Measurements from ENCODE around the genes NABP2, SLC39A5, CS, SDR9C7 and NAB2.

DNA sequence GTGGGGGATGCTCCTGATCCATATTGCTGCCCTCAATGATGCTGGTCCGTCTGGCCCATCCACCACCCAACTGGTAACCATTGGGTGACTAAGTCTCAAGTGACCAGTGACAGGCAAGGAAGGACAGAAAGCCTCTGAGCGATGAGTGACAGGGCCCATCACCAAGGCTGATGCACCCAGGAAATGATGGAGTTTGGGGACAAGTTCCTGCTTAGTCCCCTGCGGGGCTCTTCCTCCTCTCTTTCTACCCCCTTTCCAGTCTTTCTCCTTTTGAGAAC lies 2.6 kb upstream of the MMP19 start:
- PRO-cap = no peak
- RRBS = no CpG with 5 or more reads among the region's 3 CpGs

DNA sequence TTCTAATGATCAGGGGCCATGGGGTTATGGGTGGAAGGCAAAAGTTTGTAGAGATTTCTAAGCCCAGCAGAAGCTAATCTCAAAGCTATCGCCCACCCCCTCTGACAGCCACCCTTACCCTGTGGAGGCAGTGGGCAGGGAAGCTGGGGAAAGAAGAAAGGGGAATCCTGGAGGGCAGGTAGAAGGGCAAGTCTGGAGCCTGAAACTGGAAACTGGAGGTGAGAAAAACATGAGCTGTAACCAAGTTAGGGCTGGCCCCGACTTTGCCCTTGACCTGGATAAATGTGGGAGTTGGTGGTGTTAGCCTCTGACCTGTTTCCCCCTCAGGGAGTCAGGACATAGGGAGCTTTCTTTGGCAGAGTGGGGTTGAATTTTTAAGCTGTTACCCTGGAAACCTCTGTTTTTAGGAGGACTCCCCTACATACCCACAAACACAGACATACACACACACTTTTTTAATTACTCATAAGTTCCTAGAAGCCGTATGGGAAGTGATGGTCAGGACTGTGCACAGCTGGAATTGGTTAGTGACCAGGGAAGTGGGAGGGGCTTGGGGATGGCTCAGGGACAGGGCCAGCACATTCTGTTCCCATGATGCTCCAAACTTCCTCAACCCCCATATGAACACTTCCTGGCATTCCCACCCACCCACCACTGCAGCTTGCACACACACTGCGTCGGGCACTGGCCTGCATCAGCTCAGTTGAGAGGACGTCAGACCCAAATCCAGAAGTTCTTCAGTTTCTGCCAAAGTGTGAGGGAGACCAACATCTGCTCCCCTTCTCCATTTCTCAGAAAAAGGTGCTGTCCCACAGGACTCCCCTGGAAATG lies 5.0 kb upstream of the MMP19 start:
- PRO-cap = bidirectional peak, plus-strand start at position 670 of the sequence, minus-strand start at position 457 of the sequence
- RRBS = no CpG with 5 or more reads among the region's 6 CpGs

GRCh38 chr12:56024564-56025108 lies 3.8 kb downstream of the IKZF4 start:
- PRO-cap = no peak
- RRBS = no CpG with 5 or more reads among the region's 7 CpGs

DNA sequence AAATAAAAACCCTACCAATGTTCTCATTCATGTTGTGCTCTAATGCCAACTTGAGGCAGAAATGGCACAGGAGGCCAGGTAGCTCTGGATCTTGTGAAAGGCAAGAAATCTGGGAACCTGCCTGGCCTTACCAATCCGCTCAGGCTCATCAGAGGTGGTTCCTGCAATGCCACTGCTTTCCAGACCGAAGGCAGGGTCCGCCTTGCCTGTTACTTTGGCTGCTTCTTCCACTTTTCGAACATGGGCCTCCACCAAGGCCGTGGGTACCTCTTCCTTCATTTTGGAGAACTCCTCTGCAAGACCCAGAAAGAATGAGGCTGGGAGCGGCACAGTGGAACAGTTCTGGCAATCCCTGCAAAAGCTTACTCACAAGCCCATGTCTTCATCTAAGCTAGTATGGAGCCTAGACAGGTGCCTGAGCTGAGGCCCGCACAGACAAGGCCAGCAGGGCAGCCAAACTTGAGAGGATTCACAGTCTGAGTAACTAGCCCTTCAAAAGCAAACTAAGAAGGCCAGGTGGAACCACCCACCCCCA lies 13.0 kb downstream of the MYL6 start:
- PRO-cap = no peak
- RRBS = no CpG with 5 or more reads among the region's 7 CpGs

DNA sequence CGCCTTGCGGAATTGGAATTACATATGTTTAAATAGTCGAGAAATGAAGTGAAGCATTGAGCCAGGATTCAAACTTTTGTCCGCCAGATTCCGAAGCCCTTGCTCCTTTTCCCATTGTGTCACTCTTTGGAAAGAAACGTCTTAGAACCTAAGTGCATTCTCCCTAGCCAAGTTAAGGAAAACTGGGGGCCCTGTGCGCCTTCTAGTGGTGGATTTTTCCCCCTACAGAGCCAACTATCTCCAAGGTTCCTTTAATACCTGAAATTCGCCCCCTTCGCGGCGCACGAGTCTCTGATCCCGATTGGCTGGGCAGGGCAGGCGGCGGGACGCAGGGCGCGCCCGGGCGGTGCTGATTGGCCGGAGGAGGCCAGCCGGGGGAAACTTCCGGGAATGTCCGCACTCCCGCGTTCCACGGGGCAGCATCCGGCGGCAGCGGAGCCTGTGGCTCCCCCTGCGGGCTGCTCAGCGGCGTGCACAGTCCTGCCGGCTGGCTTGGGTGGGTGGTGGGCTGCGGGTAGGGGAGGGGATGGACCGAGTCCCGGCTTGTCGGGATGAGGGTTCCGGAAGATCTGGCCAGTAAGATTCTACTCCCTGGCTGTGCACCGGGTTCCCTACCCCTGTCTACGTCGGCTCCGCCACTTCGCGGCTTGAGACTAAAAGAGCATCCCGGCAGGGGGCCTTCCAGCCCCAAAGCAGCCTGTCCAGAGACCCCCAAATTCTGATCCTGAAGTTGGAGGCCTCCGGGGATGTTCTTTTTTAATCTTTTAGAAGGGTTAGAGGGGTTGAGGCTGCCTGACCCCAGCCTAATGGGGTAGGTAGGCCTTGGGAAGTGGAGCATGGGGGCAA lies at the start of gene NABP2:
TSS of gene NABP2 (plus strand) at position 397 of the 846 bp plus-strand sequence.
- PRO-cap = bidirectional peak, plus-strand start at position 399 of the sequence, minus-strand start at position 174 of the sequence
- RRBS = 3% methylated on average over 22 of the region's 47 CpGs

DNA sequence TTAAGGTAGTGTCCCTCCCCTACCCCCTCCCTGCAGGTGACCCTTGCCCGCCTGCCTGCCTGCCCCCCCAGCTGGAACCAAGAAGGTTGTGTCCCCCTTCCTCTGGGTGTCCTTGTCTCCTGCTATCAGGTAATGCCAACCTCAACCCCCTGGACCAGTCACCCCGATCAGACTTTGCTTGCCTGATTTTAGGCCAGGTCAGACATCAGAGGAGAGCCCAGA lies at the start of gene SLC39A5:
TSS of gene SLC39A5 (plus strand) at position 58 of the 222 bp plus-strand sequence.
- PRO-cap = no peak
- RRBS = no CpG with 5 or more reads among the region's 2 CpGs

DNA sequence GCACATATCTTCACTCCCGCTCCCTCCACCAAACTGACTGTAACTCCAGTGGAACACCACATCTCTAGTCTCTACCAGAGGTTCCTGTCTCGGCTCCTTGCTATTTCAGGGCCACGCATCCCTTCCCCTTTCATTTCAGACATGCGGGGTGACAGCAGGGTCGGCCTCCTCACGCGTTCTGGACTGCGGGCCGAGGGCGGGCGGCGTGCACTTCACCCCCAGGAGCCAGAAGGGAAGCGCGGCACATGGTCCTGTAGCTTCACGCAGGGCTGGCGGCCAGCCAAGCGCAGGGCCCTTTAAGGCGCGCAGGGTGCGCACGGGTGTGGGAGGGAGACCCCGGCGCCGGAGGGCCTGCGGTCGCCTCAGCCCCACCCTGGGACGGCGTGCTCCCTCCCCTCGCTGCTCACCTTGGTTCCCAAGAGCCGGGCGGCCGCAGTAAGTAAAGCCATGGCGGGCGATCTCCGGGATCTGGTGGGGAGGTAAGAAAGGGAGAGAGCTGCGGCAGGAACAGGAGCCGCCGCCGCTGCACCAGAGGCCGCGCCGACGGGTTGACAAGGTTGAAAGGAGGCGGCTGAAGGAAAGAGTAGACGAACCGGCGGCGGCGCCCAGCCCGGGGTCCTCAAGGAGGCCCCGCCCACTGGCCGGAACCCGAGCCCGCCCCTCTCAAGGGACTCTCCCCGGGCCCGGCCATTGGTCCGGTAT lies at the start of gene CS:
TSS of gene CS (minus strand) at position 578 of the 702 bp plus-strand sequence.
- PRO-cap = bidirectional peak, plus-strand start at position 323 of the sequence, minus-strand start at position 227 of the sequence; bidirectional peak, plus-strand start outside the sequence, minus-strand start at position 639 of the sequence
- RRBS = 2% methylated on average over 12 of the region's 57 CpGs

DNA sequence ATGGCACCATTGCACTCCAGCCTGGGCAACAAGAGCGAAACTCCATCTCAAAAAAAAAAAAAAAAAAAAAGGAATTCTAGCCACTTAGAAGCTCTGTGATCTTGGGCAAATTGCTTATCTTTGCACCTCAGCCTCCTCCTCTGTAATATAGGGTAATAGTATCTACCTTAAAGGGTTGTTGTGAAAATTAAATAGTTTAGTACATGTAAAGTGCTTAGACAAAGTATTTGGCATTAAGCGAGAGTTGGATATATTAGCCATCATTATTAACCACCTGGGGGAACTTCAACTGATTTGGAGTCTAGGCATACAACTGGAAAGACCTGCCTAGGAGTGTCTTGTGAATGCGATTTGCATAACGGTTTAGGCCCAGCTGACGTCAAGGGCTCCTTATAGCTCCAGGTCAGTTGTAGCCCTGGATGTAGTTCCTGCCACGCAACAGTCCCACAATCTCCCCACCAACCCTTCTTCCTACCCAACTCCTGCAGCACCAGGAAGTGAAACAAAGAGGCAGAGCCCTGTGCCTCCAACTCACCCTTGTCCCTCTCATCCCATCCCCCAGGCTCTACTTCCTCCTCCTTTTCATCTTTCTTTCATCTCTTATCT lies 2.2 kb upstream of the IL23A start:
- PRO-cap = no peak
- RRBS = no CpG with 5 or more reads among the region's 6 CpGs

- PRO-cap = no peak
- RRBS = no CpG with 5 or more reads among the region's 6 CpGs
Observed at GRCh38 chr12:56354433-56355057, 5.4 kb downstream of the STAT2 start.

DNA sequence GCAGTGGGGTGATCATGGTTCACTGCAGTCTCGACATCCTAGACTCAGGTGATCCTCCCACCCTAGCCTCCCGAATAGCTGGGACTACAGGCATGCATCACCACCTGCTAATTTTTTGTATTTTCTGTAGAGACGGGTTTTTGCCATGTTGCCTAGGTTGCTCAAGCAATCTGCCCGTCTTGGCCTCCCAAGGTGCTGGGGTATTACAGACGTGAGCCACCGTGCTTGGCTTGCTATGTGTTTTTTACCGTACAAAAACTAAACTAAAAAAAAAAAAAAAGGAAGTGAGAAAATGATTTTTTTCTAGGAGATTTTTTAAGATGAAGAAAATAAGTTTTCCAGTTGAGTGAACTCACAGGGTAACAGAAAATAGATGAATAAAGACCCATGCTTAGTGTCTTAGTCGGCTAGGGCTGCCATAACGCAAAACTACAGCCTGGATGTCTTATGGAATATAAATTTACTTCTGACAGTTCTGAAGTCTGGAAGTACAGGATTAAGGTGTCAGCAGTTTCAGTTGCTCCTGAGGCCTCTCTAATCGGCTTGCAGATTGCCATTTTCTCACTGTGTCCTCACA lies 13.2 kb upstream of the APOF start:
- PRO-cap = no peak
- RRBS = no CpG with 5 or more reads among the region's 10 CpGs

GRCh38 chr12:56521183-56521631 lies 413 bp upstream of the RBMS2 start:
- PRO-cap = no peak
- RRBS = no CpG with 5 or more reads among the region's 8 CpGs

GRCh38 chr12:56522142-56523209 lies 856 bp downstream of the RBMS2 start:
- PRO-cap = bidirectional peak, plus-strand start at chr12:56522259, minus-strand start at chr12:56522268
- RRBS = no CpG with 5 or more reads among the region's 7 CpGs

DNA sequence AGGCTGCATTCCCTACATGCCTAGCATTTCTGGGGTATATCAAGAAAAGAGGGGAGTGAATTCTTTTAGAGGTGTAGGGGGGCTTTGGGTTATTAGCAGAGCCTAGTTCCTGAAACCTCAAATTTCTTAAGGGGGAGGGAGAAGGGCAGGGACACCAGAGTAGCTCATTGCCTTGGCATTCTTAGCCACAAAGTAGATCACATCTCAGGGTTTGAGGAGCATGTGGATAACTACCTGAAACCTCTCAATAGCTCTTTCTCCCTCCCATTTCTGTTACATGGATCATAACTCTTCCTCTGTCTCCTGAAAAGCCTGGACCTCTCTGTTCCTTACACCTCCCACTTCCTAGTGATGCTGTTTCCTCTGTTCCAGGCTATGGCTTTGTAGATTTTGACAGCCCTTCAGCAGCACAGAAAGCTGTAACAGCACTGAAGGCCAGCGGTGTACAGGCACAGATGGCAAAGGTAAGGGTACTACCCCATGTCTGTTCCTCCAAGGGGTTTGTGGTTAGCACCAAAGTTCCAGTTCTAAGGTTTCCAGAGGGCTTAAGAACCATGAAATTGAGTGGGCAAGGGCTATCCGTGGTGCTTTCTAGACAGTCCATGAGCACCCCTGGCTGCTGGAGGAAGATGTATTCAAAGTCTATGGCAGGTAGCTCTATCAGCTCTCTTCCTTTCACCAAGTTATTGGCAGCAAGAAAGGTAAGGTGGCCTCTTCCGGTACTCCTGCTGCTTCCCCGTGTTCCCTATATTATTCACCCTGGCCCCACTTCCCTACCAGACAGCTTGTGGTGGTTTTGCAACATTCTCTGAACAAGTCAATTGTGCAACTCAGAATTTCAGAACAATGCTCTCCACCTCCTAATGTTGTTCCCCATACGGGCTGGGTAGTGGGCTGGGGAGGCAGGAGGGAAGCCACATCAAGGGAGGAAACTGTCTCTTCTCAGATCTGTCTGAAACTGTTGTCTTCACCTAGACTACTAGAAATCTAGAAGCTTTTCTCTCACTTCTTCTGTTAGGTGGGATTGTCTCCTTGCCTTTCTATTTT lies 48.2 kb downstream of the RBMS2 start:
- PRO-cap = no peak
- RRBS = no CpG with 5 or more reads among the region's 5 CpGs

- PRO-cap = no peak
- RRBS = no CpG with 5 or more reads among the region's 6 CpGs
Observed at GRCh38 chr12:56594429-56595066, 35.6 kb downstream of the BAZ2A start.

DNA sequence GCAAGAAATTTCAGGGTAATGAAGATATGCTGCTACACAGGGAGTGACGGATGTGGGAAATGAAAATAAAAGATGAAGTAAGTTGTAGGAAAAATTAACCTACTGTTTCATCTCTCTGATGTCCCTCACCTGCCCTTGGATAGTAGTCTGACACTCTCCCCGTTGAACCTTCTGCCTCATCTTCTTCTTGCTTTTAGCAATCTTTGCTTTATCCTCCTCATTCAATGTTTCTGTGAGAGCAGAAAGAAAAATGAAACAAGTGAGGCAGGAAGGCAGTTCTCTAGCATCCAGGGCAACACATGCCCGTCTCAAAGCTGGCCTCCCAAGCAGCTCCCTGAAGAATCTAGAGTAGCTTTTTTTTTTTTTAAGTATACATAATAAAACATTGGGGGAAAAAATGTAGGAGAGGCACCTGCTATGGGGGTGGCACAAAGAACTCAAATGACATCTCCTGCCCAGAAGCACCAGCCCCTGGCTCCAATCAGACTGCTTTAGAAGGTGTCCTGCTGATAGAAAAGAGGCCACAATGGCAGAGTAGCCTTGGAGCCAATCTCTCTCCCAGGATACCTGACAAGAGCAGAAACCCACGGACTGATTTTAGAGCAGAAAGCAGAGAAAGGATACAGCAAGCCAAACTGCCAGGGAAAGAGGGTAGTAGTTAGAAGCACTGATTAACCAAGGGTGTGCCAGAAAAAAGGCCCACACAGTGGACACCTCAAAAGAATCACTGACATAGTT lies 23.5 kb downstream of the BAZ2A start:
- PRO-cap = no peak
- RRBS = no CpG with 5 or more reads among the region's 4 CpGs

GRCh38 chr12:56720758-56721341 lies 4.2 kb downstream of the NACA start:
- PRO-cap = no peak
- RRBS = no CpG with 5 or more reads among the region's 2 CpGs

DNA sequence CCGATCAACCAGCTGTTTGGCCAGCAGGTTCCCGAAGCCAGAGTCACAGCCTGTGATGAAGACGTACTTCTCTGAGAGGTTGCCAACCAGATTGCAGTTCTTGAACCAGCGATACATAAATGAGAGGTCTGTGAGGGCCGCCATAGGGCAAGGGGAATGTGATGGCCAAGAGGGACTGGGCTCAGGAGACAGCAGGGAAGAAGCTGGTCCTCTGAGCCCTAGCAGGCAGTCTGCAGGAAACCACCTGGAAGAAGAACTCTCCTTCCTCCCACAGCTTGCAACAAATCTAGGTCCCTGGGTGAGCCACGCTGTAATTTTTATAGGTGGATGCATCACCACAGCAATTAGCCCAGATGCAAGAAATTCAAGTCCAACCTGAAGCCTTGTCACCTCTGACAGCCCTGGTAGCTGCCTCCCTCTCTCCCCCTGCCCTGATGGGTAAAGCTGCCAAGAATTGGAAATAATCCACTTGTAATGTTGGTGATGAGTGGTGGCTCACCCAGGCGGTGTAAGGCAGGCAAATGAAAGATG lies at the start of gene SDR9C7:
TSS of gene SDR9C7 (minus strand) at position 291 of the 531 bp plus-strand sequence.
- PRO-cap = no peak
- RRBS = no CpG with 5 or more reads among the region's 7 CpGs

DNA sequence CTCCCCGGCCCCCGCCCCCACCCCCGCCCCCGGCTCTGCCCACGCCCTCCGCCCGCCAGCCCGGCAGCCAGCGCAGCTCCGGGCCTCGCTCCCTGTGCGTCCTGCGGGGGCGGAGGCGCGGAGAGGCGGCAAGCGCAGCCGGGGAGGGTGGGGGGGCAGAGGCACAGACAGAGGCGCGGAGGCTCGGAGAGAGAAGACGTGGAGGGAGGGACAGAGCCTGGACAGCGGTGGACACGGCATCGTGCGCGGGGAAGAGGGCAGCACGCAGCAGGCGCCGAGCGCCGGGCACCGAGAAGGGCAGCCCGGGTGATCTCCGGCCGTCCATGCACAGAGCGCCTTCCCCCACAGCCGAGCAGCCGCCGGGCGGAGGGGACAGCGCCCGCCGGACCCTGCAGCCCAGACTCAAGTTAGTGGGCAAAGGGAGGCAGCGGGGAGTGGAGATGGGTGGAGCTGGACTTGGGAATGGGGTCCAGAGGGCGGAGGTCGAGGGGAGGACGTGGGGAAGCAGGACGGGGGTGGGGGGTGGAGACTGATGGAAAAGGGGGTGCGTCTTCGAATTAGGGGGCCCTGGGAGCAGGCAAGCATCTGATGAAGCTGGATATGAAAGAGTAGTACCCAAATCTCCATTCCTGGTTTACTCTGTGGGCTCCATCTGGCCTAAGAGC lies at the start of gene NAB2:
TSS of gene NAB2 (plus strand) at position 166 of the 665 bp plus-strand sequence.
- PRO-cap = bidirectional peak, plus-strand start at position 95 of the sequence, minus-strand start outside the sequence
- RRBS = 2% methylated on average over 22 of the region's 52 CpGs

DNA sequence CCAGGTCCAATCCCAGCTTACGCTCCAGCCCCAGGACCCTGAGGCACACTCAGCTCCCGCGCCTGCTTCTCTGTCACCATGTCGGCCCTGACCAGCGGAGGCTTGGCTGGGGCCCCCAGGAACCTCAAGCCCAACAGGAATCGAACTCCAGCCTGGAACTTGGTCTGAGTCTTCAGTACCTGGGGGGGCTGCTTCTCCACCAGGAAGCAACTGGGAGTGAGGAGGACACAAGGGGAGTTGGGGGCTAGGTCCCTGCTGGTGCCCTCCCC lies 6.1 kb downstream of the STAT6 start:
- PRO-cap = no peak
- RRBS = no CpG with 5 or more reads among the region's 6 CpGs

DNA sequence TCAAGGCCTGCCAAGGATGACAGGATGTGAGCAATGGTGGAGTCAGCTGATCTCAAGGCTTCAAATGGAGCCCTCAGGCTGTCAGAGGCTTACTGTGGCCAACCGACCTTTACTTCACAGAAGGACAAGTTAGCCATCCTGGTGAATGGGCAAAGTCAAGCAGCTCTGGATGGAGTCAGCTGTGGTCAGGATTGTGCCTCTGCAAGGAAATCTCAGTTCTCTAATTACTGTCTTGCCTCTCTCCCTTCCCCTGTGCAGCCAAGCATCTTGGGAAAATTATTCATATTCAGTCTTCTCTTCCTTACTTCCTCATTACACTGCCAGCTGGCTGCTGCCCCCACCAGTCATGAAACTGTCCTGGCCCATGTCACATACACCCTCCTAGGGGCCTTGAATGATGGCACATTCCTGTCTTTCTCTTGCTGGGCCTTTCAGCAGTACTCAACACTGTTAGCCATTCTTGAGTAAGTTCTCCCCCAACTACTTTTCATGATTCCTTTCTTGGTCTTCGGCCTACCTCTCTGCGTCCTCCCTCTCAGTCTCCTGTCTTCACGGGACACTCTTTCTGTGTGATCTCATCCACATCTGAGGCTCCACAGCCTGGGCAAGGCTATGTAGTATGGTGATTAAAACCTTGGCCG lies 7.8 kb upstream of the STAT6 start:
- PRO-cap = no peak
- RRBS = no CpG with 5 or more reads among the region's 5 CpGs